Daoy (cell line): ENCODE results near the genes TAS1R3 and ATAD3B.

GRCh38 chr1:630915-632003 is 55.2 kb downstream of the OR4F16 start:
- RAMPAGE, long total RNA, result no peak

DNA sequence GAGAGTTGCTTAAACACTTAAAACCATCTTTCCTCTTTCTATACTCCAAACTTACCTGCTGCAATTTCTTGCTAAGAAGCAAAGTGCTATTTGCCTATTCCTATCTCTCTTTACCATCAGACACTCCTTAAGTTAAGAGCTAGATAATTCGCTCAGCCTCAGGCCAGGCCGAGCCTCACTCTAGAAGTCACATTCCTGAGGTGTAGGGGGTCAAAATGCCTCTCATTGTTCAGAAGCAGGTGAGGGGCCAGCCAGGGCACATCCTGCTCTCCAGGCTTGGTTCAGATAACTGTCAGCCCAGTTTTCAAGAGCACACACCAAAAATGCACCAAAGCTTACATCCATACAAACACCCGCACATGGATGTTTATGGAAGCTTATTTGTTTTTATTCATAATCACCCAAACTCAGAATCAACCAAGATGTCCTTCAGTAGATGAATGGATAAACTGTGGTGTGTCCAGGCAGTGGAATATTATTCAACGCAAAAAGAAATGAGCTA is 78.0 kb upstream of the SAMD11 start:
- RAMPAGE, long total RNA, result no peak

- RAMPAGE, long total RNA, result no peak
Observed at GRCh38 chr1:940718-941248, 17.1 kb downstream of the SAMD11 start.

GRCh38 chr1:981277-981894 is 507 bp downstream of the PERM1 start:
- RAMPAGE, long total RNA, result no peak

GRCh38 chr1:998397-999286 is 1.3 kb downstream of the HES4 start:
- RAMPAGE, long total RNA, result no peak

- RAMPAGE, long total RNA, result no peak
Observed at GRCh38 chr1:1061875-1062482, 12.1 kb downstream of the RNF223 start.

DNA sequence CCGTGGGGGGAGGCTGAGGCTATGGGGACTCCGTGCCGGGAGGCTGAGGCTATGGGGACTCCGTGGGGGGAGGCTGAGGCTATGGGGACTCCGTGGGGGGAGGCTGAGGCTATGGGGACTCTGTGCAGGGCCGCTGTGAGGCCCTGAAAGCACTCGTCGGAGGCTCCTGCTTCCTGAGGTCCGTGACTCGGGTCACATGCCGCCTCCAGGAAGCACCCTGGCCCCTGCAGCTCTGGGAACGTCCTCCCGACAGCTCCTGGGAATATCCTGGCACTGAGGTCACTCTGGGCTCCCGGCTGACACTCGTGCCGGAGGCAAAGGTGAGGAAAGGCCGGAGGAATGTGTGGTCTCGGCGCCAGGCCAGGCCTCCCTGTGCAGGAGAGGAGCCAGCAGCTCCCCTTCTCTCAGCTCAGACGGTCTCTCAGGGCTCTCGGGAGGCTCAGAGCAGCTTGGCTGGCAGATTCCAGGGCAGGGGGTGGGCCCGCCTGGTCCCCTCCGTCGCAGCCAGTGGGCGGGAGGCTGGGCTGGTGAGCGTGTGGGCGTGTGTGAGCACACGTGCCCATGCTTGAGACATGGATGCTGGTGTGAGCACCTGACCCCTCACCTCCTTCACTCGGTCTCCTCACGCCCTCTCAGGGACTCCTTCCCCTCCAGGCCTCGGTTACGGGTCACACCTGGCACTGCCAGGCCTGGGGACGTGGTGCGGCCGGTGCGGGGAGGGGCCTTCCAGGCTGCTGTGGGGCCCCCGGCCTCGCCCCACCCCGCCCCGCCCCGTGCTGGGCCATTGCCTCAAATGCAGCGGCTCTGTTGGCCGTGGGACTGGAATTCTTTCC is 5.4 kb upstream of the RNF223 start:
- RAMPAGE, long total RNA, result no peak

- RAMPAGE, long total RNA, result no peak
Observed at GRCh38 chr1:1090012-1090676, 16.0 kb upstream of the RNF223 start.

DNA sequence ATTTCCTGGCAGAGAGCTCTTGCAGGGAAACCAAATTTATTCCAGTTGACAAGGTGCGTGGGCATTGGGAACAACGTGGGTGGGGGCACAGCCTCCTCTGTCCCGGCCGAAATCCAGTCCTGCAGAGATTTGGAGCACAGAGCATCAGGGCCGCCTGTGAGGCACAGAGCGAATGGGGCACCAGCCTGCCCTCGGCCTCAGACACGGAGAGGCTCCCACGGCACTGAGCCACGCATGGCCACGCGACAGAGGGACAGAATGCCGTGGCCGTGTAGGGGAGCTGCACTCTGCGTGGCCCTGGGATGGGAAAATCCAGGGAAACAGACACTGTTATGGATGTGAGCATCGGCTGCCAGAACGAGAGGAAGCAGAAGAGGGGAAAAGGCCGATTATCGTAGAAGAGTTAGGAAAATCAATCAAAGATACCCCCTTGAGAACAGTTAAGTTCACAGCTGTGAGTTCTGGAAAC is 13.5 kb upstream of the C1orf159 start:
- RAMPAGE, long total RNA, result no peak

- RAMPAGE, long total RNA, result no peak
Observed at GRCh38 chr1:1135934-1136206, 20.0 kb upstream of the C1orf159 start.

- RAMPAGE, long total RNA, result no peak
Observed at GRCh38 chr1:1144005-1145065, 28.4 kb upstream of the C1orf159 start.

GRCh38 chr1:1233739-1234461 is 1.9 kb downstream of the B3GALT6 start:
- RAMPAGE, long total RNA, result no peak

- RAMPAGE, long total RNA, result no peak
Observed at GRCh38 chr1:1281356-1282396, 1.4 kb downstream of the SCNN1D start.

DNA sequence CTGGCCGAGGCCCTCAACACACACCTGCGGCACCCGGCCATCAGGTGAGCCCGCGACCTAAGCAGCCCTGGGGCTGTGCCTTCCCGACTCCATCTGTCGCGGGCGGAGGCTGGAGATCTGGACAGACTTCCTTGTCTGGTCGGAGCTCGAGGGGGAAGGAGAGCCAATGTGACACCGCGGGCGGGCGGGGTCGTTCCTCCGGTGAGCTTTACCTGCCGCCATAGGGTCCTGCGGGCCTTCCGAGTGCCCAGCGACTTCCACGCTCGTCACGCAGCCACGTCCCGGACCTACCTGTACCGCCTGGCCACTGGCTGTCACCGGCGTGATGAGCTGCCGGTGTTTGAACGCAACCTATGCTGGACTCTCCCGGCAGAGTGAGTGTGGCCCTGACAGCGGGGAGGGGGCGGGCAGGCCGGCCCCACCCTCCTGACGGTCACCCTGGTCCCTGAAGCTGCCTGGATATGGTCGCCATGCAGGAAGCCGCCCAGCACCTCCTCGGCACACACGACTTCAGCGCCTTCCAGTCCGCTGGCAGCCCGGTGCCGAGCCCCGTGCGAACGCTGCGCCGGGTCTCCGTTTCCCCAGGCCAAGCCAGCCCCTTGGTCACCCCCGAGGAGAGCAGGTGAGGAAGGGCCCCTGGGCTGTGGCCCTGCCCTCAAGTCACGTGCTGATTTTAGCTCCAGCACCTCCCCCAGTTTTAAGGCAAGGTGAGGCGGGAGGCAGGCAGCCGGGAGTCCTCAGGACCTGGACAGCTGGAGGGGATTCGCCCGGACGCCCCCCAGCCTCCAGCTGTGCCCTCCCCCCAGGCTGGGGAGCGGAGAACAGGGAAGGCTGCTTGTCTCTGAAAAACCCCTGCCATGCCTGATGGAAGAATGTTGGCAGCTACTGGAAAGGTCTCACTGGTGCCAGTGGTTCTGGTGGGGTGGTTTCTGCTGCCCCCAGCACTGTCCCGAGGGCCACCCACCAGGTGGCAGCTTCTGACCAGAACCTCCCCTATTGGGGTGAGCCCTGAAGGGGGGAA is 1.1 kb downstream of the PUSL1 start:
- RAMPAGE, long total RNA, result no peak

DNA sequence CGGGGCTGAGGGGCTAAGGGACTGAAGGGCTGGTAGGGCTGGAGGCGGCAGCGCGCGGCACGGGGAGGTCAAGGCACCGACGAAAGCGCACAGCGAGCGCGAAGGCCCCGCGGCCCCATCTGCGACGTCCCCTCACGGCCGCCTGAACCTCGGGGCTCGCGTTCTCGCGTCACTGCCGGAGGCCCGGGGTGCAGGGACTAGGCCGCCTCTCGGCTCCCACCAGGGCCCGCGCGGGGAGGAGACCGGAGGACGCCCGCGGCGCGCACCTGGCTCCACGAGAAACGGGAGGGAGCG is 294 bp downstream of the INTS11 start:
- RAMPAGE, long total RNA, result no peak

- RAMPAGE, long total RNA, result no peak
Observed at GRCh38 chr1:1331072-1331669, at the start of gene TAS1R3. TSS of gene TAS1R3 (plus strand) at chr1:1331280.

- RAMPAGE, long total RNA, result no peak
Observed at GRCh38 chr1:1354141-1354580, 4.2 kb downstream of the MXRA8 start.

DNA sequence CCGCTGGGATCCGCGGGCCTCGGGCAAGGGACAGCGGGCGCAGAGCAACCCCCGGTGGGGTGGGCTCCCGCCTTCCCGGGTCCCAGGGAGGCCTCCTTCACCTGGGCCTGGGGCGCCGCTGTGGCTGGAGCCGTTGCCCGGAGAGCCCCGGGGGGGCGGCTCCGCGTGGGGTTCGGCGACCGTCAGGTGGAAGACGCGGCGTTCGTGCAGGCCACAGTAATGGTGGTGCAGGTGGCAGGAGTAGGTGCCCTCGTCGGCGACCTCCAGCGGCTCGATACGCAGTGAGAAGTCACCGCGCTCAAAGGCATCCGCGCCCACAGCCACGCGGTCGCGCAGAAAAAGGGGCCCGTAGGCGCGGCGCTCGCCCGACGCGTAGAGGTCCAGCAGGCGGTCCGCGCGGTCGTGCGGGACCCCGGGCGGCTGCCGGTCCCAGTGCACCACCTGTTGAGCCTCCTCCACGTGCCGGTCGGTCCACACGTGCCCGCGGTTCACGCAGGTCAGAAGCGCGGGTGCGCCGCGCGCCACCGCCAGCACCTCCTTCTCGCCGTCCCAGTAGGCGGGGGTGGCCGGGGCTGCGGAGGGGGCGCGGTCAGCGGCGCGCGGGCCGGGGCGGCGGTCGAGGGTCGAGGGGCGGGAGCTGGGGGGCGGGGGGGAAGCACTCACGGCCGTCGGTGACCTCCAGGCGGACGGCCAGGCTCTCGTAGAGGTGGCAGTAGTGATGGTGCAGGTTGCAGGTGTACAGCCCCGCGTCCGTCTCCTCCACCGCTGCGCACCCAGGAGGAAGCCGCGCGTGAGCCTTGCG is 3.6 kb downstream of the MXRA8 start:
- RAMPAGE, long total RNA, result no peak

GRCh38 chr1:1361817-1362350 is 3.5 kb upstream of the MXRA8 start:
- RAMPAGE, long total RNA, result no peak

DNA sequence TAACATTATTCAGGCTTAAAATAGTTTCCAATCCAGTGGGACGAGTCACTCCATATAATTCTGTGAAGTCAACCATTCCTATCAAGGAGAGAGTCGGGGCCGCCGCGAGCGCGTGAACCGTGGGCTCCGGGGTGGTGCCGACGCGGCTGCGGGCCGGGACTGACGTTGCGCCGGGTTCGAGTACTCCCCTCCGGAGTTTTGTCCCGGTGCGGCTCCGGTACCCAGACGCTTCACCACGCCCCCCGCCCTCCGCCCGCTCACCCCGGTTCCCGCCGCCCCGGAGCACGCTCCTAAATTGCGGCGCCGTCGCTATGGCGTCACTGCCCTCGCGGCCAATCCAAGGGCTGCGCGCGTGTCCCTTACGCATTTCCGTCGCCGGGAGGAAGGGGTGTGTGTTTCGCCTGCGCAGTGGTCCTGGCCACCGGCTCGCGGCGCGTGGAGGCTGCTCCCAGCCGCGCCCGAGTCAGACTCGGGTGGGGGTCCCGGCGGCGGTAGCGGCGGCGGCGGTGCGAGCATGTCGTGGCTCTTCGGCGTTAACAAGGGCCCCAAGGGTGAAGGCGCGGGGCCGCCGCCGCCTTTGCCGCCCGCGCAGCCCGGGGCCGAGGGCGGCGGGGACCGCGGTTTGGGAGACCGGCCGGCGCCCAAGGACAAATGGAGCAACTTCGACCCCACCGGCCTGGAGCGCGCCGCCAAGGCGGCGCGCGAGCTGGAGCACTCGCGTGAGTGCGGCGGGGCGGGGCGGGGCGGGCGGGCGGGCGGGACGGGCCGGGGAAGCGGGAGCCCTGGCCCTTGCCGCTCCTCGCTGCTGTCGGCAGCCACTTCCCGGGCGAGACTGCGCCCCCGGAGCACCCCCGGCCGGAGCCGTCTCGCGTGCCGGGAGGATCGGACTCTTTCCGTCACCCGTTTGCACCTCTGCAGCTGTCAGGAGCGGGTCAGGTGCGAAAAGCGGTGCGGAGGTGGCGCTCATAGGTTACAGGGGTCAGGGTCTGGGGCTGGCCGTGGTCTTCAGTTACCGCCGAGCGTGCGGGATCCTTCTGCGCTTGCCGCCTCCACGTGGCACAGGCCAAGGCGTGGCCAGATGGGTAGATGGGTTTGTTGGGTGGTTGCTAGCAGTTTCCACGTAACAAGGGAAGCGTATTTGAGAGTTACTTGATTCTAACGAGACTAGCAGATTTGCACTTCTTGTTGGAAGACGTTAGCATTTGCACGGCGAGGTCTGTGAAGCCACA is at the start of gene ATAD3B:
TSS of gene ATAD3B (plus strand) at position 395 of the 1,229 bp plus-strand sequence.
- RAMPAGE, long total RNA, result no peak